ENCODE data around the gene STRA8.

DNA sequence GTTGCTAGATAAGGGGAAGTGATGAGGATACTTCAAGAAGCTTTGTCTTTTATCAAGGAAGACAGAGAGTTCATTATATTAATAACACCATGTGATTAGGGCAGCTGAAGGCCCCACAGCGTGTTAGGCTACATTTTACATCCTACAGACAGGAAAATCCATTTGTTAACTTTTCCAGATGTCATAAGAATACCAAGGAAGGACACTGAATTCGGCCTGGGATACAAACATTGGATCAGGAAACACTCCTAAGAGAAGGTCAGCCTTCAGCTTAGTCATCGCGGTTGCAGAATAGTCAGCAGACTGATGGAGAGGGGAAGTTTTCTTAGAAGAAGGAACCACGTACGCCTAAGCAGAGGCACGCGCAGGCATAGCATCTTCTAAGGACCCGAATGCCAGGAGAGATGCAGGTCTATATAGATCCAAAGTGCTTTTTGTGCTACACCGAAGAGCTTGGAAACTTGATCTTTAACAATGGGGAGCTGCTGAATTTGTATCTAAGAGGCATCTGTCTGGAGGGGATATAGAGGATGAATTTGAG lies 85.7 kb downstream of the LRGUK start:
- PRO-cap = no peak
- RRBS, 2 experiments = no CpG with 5 or more reads among the region's 10 CpGs

GRCh38 chr7:134351385-134352067 lies 34.8 kb upstream of the SLC35B4 start:
- PRO-cap = no peak
- RRBS, 2 experiments = no CpG with 5 or more reads among the region's 8 CpGs

DNA sequence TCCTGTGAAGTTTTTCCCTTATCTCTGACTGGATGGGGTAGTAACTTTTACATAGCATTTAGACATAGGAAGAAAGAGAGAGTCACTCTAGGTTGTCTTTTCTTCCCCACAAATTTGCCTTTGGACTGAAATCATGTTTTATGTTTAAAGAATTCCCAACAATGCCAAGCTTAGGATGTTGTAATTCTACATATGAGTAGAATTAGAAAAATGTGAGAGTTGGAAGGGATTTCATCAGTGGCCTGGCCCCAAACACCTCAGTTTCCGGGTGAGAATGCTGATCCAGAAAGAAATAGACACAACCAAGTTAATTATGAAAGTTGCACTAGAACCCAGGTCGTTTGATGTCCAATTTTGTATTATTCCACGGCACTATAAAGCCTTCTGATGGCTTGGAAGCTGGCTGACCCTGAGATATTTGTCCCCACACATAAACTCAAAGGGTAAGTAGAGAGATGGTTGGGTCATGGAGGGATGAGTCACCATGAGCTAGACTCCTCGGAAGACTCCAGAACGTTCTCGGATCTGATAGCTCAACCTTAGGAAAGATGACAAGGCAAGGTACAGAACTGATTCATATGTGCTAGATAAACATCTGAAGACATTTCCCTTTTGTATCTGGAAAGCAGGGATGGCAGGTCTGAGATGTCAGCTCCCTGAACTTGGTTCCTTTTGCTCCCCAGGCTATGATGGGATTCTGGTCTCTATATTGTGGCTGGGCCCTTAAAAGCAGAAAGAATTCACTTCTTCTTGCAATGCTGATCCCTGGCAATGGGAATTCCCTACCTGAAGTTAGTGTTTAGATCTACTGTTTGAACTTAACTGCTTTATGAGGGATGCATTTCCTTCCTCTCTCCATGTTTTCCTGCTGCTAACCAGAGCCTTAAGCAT lies 48.8 kb upstream of the SLC35B4 start:
- PRO-cap = no peak
- RRBS, 2 experiments = no CpG with 5 or more reads among the region's 6 CpGs

- PRO-cap = bidirectional peak, plus-strand start at chr7:134432489, minus-strand start at chr7:134432379; bidirectional peak, plus-strand start at chr7:134432892, minus-strand start at chr7:134432801
- RRBS, 2 experiments = 2 to 5% methylated on average over 2 of the region's 32 CpGs
These were observed 26.5 kb downstream of the AKR1B1 start for GRCh38 chr7:134432237-134433050.

- PRO-cap = no peak
- RRBS, 2 experiments = no CpG with 5 or more reads among the region's 4 CpGs
These were observed 4.7 kb downstream of the AKR1B10 start for GRCh38 chr7:134531748-134532702.

- PRO-cap = no peak
- RRBS, 2 experiments = no CpG with 5 or more reads among the region's 6 CpGs
These were observed 44.9 kb downstream of the BPGM start for GRCh38 chr7:134691631-134691919.

- PRO-cap = no peak
- RRBS, 2 experiments = no CpG with 5 or more reads among the region's 4 CpGs
These were observed 59.4 kb upstream of the CALD1 start for GRCh38 chr7:134720024-134720428.

DNA sequence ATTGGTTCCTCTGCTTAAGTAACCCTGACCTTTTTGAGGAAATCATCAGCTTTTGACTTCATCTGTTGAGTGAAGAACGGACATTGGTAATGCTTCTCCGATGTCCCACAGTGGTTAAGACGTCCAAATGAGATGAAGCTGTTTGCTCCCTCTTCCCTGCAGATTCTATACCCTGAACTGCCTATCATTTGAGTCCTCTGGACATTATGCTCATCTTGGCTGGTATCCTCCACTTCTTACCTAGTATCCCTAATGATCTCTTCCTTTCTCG lies 3.0 kb downstream of the CALD1 start:
- PRO-cap = no peak
- RRBS, 2 experiments = no CpG with 5 or more reads among the region's 4 CpGs

GRCh38 chr7:134789725-134790723 lies 10.6 kb downstream of the CALD1 start:
- PRO-cap = no peak
- RRBS, 2 experiments = no CpG with 5 or more reads among the region's 4 CpGs

- PRO-cap = no peak
- RRBS, 2 experiments = no CpG with 5 or more reads among the region's 12 CpGs
These were observed 85.8 kb downstream of the CALD1 start for GRCh38 chr7:134864796-134865989.

- PRO-cap = no peak
- RRBS, 2 experiments = no CpG with 5 or more reads among the region's 7 CpGs
These were observed 79.5 kb upstream of the AGBL3 start for GRCh38 chr7:134906472-134907589.

GRCh38 chr7:135178141-135178813 lies 7.8 kb upstream of the CYREN start:
- PRO-cap = no peak
- RRBS, 2 experiments = 80 to 92% methylated on average over 4 of the region's 15 CpGs

- PRO-cap = no peak
- RRBS, 2 experiments = no CpG with 5 or more reads among the region's 19 CpGs
These were observed at the start of gene STRA8 for GRCh38 chr7:135233723-135233974. Gene STRA8 (plus strand): TSS chr7:135233838.

- PRO-cap = no peak
- RRBS, 2 experiments = no CpG with 5 or more reads among the region's 12 CpGs
These were observed 84.0 kb downstream of the STRA8 start for GRCh38 chr7:135317593-135318122.

DNA sequence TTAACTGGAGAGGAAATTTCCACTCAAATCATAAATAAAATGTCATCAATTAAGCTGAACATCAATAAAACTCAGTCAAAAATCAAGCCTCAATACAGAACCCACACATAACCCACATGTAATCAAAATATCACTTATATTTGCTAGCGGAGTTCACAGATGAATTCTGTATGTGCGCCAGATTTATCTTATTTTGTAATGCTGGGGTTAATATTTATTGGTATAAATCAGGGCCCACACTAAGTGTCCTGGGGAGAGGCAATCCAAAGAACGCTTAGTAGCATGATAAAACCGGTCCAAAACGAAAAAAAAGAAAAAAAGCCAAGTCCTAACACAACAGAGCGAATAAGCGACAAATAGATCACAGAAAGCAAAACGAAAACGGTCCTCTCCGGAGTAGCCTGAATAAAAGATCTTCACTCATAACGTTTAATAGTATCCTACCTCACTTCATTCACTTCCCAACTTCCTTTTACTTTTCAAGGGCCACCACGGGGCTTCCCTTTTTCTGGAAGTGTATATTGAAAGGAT lies 1.2 kb downstream of the CNOT4 start:
- PRO-cap = no peak
- RRBS, 2 experiments = 0 to under 1% methylated on average over 5 of the region's 12 CpGs

DNA sequence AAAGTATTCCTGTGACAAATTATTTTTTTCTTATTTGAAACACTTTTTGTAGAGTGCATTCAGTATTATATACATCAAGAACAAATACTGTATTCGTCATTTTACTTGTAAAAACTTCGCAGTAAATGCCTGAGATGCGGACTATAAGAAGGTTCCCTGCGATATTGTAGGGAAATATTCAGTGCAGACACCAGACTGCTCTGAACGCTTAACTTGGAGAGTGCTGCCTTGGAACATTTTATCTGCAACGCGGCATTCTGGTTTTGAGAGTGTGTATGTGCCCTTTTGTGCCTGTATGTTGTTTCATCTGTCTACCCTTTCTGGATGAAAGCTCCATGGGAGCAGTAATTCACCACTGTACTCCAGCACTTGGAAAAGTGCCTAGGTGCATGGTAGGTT lies 46.8 kb downstream of the MTPN start:
- PRO-cap = no peak
- RRBS, 2 experiments = no CpG with 5 or more reads among the region's 7 CpGs

GRCh38 chr7:135939278-135939912 lies 37.8 kb downstream of the MTPN start:
- PRO-cap = no peak
- RRBS, 2 experiments = no CpG with 5 or more reads among the region's 8 CpGs

- PRO-cap = no peak
- RRBS, 2 experiments = no CpG with 5 or more reads among the region's 6 CpGs
These were observed 26.1 kb downstream of the DGKI start for GRCh38 chr7:137820517-137821182.

DNA sequence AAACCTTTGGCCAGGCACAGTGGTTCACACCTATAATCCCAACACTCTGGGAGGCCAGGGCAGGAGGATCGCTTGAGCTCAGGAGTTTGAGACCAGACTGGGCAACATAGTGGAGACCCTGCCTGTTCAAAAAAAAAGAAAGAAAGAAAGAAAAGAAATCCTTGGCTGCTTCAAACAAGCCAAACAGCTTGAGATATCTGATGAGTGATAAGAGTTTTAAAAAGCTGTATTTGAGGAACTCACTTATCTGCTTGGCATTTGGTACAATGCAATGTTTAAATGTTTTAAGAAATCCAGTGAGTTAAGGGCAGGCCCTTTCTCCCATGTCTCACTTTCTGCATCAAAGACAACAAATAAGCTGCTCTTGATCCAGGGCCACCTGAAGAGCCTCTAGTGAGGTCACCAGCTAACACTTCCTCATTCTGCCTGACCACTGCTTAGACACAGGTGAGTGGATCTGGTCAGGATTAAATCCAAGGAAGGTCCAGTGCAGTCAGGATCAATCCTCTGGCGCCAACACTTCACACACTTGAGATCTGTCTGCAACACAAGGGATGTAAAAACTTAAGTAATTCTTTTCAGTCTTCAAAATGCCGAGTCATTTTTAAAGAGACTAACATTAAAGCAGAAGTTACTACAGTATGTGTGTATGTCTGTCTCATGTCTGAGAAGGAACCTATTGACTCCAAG lies 43.4 kb downstream of the CREB3L2 start:
- PRO-cap = no peak
- RRBS, 2 experiments = no CpG with 5 or more reads among the region's 3 CpGs

DNA sequence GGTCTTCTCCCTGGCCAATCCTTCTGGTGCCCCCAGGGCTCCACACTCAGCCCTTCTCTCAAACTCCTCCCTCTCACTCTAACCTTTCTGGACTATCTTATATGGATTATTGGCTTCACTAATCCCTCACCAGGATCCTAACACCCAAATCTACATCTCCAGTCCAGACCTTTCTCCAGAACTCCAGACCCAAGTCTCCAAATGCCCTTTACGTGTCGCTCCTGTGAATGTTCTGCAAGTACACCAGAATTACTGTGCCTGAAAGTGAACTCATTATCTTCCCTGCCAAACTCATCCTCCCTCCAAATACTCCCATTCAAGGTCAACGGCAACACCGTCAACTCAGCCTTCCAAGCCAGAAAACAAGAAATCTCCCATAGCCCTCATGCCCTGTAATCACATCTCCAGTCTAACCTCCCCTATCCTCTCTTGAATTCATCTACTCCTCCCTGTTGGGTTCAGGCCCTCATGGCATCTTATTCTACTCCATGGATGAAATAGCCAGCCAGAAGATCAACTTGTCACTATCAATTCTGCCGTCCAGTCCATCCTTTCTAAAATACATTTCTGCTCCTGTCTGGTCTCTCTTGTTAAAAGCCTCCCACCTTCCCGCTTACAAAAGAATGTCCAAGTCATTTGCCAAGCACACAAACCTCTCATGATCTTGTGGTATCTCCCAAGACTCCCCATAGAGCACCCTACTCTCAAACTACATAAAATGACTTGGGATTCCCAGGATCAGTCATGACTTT lies 12.2 kb downstream of the CREB3L2 start:
- PRO-cap = no peak
- RRBS, 2 experiments = no CpG with 5 or more reads among the region's 6 CpGs